Measurements from ENCODE around the gene CRLF2.

DNA sequence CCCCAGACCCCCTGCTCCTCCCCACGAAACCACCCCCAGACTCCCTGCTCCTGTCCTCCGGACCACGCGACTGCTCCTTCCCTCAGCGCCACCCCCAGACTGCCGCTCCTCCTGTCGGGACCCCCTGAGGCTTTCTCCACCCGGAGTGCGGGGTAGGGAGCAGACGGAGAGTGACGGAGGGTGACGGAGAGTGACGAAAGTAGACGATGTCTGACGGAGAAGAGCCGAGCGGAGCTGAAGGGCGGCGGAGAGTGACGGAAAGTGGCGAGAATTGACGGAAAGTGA is 267.3 kb upstream of the PLCXD1 start:
- PRO-cap: no peak

- PRO-cap: no peak
These were observed 2.0 kb downstream of the PLCXD1 start for GRCh38 chrX:282915-283921.

DNA sequence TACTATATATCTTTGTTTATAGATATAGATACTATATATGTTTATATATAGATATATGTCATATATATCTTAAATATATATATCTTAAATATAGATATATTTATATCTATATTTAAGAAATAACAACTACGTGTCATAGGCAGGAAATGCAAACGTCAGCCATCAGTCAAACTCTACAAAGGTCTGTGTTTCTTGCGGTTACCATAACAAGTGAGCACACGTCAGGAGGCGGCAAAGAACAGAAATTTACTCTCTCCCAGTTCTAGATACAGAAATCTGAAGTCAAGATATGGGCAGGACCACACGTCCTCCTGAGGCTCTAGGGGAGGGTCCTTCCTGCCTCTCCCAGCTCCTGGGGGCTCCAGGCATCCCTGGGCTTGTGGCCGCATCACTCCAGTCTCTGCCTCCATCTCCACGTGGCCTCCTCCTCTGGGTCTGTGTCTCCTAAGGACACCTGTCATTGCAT is 6.5 kb downstream of the PLCXD1 start:
- PRO-cap: no peak

GRCh38 chrX:311315-311985 is 7.1 kb downstream of the GTPBP6 start:
- PRO-cap: no peak

GRCh38 chrX:315825-316626 is 2.6 kb downstream of the GTPBP6 start:
- PRO-cap: no peak

GRCh38 chrX:318980-319607 is 498 bp upstream of the GTPBP6 start:
- PRO-cap: bidirectional peak, plus-strand start at chrX:319163, minus-strand start at chrX:318822

- PRO-cap: no peak
These were observed 22.6 kb upstream of the GTPBP6 start for GRCh38 chrX:341128-341745.

DNA sequence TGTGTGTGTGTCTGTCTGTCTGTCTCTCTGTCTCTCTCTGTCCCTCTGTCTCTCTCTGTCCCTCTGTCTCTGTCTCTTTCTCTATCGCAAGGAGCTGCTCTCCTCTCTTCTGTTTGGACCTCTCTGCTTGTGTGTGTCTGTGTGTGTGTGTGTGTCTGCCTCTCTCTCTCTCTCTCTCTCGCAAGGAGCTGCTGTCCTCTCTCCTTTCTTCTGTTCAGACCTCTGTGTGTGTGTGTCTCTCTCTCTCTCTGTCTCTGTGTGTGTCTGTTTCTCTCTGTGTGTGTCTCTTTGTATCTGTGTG is 221.2 kb downstream of the CRLF2 start:
- PRO-cap: no peak

GRCh38 chrX:1212501-1213005 is at the start of gene CRLF2:
CRLF2 (minus strand) TSS chrX:1212649.
- PRO-cap: no peak

GRCh38 chrX:1380039-1381194 is 11.5 kb downstream of the SLC25A6 start:
- PRO-cap: no peak

GRCh38 chrX:1500751-1501587 is 36.0 kb downstream of the P2RY8 start:
- PRO-cap: unidirectional peak, plus-strand start at chrX:1501160

DNA sequence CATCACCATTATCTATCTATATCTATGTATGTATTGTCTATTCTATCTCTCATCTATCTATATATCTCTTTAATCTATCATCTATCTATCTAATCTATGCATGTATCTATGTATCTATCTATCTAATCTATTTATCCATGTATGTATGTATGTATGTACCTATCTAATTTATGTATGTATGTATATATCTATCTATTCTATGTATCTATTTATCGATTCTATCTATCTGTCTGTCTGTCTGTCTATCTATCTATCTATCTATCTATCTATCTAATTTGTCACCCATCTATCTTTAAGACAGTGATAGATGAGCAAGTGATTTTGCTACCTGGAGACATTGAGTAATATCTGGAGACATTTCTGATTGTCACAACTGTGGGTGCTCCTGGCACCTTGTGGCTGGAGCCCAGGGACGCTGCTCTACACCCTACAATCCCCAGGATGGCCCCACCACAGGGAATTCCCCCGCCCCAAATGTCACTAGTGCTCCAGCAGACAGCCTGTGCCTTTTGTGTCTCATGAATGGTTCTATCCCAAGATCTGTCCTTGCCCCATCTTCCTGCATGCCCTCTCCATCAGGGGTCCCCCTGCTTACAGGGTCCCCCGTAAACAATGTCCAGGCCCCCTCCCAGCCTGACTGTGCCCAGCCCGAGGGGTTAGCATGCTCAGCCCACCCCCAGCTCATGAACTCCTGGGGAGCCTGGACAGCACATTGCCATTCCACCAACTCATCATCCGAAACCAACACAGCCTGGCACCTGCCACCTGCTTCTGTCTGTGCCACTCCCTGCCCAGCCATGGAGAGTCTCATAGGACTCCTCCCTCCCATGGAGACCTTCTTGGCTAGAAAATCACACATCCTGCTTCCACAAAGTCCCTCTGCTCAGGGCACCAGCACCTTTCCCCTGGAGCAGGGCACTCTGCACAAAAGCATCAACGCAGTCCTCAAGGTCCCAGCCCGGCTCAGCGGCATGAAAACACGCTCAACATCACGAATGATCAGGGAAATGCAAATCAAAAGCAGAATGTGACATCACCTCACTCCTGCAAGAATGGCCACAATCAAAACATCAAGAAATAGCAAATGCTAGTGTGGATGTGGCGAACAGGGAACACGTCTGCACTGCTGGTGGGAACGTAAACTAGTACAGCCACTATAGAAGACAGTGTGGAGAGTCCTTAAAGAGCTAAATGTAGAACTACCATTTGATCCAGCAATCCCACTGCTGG is 5.7 kb downstream of the P2RY8 start:
- PRO-cap: no peak

- PRO-cap: no peak
These were observed 129.9 kb downstream of the DHRSX start for GRCh38 chrX:2370672-2371384.

DNA sequence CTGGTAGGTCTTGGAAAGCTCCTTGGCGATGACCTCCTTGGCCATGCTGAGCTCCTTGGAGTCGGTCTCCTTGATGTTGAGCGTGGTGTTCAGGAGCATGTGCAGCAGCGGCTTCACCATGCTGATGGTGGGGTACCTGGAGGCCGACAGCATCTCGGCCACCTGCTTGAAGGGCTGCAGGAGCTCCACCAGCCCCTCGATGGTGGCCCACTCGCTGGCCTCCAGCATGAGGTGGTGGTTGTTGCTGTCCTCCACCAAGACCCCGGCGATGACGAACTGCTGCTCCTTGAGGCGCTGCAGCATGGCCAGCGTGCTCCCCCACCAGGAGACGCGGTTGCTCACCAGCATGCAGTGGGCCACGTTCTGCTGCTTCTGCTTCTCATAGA is 11.4 kb downstream of the DHRSX start:
- PRO-cap: no peak

GRCh38 chrX:2521350-2521820 is 20.6 kb upstream of the DHRSX start:
- PRO-cap: no peak

GRCh38 chrX:2608312-2608496 is 82.9 kb upstream of the CD99 start:
- PRO-cap: no peak

- PRO-cap: no peak
These were observed 61.2 kb upstream of the CD99 start for GRCh38 chrX:2629943-2630333.

GRCh38 chrX:3708147-3708539 is 5.3 kb downstream of the PRKX start:
- PRO-cap: no peak

GRCh38 chrX:6609042-6609403 is 74.1 kb upstream of the VCX3A start:
- PRO-cap: no peak

- PRO-cap: no peak
These were observed 154.9 kb upstream of the VCX3A start for GRCh38 chrX:6689771-6690264.

All from parotid gland (tissue), 1 donor.